Mesenchymal stem cell of adipose (primary cell): Measurements from ENCODE around the genes TMEM121B and CECR2.

GRCh38 chr22:11629610-11630731 is 3898.0 kb upstream of the OR11H1 start:
- CAGE, long polyA plus RNA, result no peak

GRCh38 chr22:12602671-12602959 is 2925.4 kb upstream of the OR11H1 start:
- CAGE, long polyA plus RNA, result no peak

DNA sequence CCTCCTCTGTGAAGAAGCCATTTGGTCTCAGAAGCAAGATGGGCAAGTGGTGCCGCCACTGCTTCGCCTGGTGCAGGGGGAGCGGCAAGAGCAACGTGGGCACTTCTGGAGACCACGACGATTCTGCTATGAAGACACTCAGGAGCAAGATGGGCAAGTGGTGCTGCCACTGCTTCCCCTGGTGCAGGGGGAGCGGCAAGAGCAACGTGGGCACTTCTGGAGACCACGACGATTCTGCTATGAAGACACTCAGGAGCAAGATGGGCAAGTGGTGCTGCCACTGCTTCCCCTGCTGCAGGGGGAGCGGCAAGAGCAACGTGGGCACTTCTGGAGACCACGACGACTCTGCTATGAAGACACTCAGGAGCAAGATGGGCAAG is 273 bp downstream of the POTEH start:
- CAGE, long polyA plus RNA, result no peak

DNA sequence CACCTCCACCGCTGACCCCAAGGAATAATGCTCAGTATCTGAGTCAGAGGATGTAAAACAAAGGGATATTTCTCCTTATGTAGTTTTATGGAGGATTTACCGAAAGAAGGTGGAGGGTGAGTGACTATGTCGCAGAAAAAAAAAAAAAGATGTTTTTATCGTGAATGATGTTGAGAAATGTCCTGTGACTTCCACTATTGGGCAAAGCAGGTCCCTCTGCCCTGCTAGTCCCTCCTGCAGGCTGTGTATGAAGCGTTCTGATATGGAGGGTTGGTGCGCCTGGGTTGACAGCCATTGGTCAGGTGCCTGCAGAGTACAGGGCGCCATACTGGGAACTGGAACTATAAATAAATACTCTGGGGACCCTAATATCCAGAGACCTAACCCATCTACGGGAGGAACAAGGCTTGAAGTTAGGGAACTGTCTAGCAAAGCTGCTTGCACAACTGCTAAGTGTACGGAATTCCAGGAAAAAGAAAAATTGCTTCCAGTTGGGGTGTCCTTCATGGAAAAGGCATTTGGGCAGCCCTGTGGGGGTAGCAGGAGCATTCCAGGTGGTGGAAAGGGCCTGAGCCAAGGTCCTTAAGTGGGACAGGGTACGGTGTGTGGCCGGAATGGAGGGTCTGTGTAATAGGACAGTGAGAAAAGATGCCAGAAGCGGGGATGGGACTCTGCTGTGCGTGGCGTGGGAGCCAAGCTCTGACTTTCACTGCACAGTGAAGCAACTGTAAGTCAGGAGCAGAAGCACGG is 1.6 kb downstream of the IL17RA start:
- CAGE, long polyA plus RNA, result no peak

GRCh38 chr22:17100189-17100825 is 15.5 kb downstream of the IL17RA start:
- CAGE, long polyA plus RNA, result no peak

- CAGE, long polyA plus RNA, result no peak
These were observed at the start of gene TMEM121B for GRCh38 chr22:17120714-17122080. Gene TMEM121B (minus strand): TSS chr22:17121360.

DNA sequence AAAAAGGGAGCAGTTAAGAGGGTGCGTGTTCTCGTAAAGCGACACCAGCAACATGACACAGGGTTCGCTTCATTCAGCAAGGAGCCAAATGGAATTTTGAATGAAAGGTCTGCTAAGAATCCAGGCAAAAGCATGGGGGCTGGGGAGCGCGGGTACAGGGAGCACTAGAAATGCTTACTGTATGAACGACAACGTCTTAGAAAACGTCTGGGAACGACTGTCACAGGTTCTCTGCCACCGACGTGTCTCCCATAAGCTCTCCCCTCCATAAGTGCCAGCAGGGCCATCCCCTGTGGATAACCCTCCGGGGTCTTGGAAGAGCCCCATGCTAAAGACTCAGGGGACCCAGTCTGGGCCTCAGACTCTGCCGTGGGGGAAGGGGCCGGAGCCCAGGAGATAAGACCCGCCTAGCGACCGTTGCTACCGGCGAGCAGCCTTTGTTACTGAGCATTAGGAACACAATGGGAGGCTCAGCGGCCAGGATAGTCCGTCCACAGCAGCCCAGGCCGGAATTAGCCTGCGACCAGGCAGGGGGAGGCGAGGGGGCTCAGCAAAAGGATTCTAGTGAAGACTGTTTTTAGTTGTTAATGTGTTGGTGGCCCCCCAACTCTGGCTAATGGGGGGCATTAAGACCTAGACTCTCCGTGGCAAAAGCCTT is 20.7 kb downstream of the ADA2 start:
- CAGE, long polyA plus RNA, result no peak

DNA sequence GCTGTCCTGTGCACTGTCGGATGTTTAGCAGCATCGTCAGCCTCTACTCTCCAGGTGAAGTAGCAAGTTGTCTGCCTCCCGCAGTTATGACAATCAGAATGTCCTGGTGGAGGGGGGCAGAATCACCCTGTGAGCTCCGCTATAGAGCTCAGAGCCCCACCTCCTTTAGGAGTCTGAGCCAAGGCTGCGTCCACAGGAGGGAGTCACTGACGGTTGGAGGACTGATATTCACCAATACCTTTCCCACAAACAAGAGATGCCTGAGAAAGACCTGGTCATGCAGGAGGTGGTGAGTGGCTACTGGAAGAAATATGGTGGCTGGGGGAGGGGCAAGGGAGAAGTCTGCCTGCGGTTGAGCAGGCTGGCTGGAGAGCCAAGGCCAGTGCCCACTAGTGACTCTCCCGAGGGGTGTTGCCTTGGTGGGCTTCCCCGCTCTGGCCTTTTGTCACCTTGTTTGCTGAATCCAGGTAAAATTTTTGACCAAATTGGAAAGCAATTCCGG is 41.8 kb upstream of the ADA2 start:
- CAGE, long polyA plus RNA, result no peak

DNA sequence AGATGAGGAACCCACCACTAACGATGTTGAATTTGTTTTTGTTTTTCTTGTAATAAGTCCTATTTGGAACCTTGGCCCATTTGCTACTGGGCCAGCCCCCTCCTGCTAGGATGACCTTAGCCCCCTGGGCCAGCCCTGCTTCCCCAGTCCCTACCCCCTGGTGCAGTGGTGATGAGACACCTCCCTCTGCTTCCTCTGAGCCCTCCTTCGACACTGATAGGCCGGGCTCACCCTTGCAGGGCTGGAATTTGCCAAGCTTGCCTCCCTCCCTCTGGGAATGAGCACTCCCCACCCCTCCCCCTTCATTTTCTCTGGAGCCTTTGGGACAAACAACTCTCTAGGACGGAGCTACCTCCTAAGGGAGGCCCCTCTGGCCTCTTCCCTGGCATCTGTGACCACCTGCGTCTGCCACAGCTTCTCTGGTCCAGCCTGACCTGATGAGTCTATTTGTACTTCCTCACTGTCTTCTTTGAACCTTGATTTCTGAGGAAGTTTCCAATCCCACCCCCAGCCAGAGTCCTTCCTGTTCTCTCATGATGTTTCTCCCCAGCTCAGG is 53.2 kb upstream of the ADA2 start:
- CAGE, long polyA plus RNA, result no peak

DNA sequence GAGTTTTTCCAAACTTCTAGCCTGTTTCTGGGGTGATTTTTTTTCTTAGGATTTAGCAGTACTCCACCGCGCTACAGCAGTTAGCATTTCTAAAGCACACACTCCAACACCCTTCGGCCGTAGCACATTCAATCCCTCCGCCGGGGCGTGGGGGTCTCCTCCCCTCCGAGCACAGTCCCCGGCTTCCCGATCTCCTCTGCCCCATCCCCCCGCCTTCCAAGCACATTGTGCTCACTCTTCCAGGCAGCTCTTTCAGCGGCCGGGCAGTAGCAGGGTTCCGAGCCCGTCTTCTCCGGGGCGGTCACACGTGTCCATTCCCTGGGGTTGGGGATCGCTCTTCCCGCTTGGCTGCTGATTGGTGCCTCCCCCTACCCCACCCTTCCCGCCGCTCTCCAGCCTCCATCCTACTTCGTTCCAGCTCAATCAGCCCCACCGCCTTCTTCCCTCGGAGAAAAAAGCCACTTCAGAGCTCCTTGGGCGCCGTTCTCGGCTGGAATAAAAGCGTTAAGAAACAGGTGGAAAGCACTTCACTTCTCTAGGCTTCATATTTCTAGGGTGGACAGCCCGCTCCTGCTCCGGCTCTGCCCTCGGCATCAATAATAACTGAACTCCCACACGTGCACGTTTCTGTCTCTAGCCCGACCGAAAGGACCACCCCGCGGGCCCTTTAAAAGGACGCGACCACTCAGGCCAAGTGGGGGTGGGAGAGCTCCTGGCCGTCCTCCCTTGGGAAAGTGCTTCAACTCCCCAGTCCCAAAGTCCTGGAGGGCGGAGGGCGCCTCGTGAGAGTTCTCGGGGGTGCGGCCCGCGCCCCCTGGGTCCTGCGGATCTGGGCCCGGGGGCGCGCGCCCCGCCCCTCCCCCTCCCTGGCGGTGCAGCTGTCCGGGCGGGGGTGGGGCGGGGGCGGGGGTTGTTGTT is 539 bp upstream of the CECR2 start:
- CAGE, long polyA plus RNA, result no peak

- CAGE, long polyA plus RNA, result no peak
These were observed at the start of gene CECR2 for GRCh38 chr22:17369380-17370019. Gene CECR2 (plus strand): TSS chr22:17369460.

DNA sequence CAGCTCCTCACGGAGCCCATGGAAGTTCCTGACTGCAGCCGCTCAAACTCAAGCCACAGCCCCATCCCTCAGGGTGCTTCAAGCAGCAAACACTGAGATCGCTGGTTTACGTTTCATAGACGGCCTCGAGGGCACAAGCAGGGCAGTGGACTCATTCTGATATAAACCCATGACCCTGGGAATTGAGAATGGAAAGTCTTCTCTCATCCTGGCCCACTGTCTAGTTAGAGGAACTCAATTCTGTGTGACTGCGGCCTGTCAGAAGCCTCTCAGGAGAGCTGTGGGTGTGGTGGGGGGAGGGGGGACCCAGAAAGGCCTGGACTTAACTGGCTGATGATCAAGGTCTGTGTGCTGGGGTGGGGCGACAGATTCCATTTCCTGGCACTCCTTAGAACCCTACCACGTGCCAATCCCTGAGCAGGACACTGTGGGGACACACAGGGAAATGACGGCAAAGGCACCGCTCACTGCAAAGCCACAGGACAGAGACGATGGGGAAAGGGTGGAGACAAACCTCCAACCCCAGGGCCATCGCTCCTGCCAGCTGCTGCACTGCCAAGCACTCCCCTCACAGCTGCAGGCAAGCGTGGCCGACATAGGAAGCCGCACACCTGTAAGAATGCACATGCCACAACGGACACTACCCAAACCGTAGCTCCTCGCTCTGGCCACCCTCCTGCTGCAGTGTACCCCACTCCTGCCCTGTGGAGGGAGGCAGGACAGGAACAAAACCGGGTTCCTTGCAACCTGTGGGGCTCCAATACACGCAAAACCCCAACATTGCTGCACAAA is 58.4 kb upstream of the BID start:
- CAGE, long polyA plus RNA, result no peak

DNA sequence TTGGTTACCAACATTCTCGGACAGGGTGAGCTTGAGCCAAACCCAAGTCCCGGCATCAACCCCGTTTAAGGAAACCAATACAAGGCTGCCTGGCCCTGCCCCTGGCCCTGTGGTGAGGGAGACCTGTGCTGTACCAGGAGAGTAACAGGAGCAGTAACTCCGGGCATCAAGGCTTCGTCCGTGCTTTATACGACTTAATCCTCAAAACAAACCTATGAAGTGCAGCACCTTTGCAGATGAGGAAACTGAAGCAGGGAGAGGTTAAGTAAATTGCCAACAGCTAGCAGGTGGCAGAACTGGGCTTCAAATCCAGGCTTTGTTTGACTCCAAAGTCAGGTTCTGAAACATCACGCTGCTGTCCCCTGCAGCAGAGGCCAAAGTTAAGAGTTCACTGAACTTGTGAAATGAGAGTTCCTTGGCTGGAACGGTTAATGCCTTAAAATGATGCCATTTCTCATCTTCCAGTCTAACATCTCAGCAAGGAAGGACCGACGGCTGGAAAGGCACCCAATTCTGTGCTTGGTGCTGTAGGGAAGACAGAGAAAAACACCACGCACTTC is 64.1 kb upstream of the BID start:
- CAGE, long polyA plus RNA, result no peak

- CAGE, long polyA plus RNA, result no peak
These were observed 67.5 kb upstream of the BID start for GRCh38 chr22:17841538-17842305.

DNA sequence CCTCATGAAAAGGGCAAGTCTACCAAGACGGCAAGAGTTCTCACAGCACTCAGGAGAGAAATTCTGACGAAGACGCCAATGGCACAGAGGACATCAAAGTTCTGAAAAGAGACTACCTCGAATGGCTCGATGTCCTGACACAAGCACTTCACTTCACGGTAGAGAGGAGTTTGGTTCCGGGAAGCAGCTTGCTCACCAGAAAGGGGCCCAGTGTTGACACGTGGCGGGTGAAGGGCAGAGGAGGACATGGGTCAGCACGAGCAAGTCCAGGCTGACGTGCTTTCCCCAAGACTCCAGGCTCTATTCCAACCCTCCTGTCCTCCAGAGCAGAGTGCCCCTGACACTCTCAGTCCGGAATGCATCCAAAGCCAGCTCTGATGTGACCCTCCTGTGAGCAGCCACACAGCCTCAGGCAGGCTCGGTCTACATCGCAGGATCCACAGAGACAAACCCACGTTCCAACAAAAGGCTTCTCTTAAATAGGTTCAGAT is 77.5 kb upstream of the BID start:
- CAGE, long polyA plus RNA, result no peak

DNA sequence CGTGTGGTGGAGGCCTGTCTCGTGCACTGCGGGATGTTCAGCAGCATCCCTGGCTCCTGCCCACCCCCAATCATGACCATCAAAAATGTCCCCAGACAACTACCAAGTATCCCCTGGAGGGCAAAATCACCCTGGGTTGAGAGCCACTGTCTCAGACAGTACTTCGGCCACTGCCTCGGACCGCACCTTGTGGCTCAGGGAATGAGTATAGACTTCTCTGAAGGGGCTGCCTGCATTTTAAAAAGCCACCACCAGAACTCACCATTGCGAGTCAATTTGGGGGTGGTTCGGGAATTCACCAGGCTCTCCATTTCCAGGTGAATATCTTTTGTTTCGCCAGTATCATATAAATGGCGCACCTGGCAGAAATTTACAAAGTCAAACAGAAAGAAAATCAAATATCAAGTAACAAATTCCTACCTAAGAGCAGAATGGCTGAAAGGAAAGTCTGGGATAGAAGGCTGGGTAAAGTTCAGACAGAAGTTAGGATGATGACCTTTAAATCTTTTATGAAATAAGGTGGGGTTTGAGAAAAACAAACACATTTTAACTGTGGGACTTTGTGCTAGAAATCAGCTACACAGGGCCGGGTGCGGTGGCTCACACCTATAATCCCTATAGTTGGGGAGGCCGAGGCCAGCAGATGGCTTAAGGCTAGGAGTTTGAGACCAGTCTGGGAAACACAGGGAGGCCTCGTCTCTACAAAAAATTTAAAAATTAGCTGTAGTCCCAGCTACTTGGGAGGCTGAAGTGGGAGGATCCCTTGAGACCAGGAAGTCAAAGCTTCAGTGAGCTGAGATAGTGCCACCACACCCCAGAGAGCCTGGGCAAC is 119.5 kb upstream of the BID start:
- CAGE, long polyA plus RNA, result no peak

DNA sequence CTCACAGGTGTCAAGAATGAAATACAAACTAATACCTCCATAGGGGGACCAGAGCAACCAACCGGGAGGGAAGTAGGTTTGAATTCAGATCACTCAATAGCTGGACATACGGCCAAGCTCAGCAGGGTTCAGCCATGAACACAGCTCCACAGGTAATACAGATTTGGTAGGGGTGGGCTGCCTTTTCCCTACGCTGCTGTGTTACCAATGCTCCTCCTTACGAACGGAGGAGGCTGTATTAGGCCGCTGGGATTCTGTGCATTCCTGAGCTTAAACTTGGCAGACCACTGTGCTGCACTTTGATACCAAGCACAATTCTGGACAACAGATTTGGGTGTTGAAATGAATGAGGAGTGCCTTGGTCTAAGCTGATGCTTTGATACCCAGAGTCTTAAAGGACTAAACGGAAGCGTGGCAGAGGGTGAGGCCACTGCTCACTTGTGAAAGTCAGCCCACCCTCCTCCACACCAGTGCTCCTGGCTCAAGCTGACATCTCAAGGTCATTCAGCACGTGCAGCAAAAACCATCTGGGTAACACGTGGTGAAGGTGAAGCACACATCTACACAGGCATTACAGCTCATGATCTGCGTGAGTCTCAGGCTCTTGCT is 86.0 kb downstream of the MICAL3 start:
- CAGE, long polyA plus RNA, result no peak

DNA sequence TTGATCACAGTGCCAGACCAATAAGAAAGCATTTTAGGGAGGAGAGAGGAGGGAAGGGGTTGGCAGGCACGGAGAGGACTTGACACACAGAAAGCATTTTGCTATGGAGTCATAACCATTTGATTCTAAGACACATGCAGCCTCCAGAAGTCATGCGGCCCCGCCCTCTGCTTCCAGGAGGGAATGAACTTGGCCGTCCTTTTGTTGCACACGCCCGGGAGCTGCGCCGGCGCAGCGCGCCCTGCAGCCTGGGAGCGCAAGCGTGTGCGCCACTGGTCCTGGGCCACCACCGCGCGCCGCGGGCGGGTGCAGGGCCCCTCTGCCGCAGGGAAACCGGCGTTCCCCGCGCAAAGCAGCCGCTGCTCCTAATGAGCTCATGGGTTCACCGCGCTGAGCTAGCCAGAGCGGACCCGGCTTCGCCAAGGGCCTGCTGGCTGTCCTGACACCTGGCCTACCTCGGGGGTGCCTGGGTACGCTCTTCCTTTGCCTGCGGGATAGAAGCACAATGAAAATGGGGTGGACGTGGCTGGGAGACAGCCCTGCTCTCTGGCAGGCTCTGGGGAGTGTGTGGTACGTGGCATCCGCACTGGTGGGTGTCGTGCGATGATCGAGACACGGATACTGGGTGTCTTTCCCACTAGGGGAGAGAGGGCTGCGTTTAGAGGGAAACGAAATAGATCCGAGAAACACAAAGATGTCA is 751 bp downstream of the MICAL3 start:
- CAGE, long polyA plus RNA, result no peak

DNA sequence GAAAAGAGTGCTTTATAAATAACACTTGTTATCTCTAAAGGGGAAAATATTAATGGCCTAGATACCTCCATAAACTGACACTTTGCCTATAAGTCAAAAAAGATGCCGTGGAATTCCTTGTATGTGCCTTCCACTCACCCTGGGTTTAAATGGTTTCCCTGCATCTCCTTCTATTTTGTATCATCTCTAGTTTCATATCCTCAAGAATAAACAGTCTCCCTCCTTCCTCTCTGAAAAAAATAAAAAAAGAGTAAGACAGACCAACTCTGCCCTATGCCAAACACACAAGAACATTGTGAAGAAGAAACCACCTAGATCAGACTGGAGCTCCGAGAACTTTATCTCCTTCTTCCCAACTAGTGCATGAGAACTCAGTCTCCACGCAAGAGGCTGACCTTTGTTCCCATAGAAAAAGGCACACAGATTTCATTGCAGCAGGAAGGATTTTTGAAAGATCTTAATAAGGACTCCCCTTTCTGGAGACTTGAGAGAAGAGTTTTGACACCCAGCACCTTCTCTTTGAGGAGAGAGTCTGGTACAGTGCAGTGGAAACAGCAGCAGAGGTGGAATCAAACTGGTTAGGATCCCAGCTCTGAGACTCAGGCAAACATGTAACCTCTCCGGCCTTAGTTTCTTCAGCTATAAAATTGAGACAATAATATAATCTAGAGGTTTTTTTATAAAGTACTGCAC is 8.7 kb upstream of the PEX26 start:
- CAGE, long polyA plus RNA, result no peak

DNA sequence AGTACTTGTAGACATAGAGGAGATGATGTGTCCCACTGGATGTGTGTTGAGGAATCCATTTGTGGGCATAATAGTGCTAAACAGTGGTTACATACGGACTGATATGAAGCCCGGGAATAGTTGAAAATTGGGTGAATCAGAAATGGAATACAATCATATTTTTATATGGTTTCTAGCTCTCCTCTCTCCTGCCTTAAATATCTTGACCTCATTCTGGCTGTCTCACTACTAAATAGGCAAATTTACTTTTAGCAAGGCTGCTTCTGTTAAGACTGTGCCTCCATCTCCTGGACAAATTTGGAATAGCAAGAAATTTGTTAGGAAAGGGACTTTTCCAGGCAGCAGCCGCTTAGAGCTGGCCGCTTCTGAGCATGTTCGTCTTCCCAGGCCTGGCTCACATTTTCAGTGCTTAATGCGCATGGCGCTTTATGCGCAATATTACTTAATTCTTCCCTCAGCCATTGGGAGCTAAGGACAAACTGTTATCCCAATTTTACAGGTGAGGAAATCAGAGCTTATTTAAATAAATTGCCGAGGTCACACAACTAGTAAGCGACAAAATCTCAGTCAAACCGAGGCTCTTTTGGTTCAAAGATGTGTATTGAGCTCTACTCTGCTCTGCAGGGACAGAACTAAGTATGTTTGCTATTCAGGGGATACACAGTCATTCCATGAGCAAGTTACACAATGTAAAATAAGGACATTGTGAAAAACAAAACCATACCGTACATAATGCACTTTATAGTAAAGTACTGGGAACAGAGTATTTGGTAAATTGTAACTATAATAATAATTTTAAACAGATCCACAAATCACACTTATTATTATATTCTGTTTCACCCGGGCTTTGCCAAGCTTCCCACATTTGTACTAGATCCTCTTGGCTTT is 1.6 kb upstream of the PEX26 start:
- CAGE, long polyA plus RNA, result no peak